Fibroblast of the aortic adventitia (primary cell): ENCODE measurements around a stretch of chr1.

- CAGE, long polyA plus RNA, result no peak
Observed at GRCh38 chr1:220199790-220200835, 72.1 kb downstream of the RAB3GAP2 start.

DNA sequence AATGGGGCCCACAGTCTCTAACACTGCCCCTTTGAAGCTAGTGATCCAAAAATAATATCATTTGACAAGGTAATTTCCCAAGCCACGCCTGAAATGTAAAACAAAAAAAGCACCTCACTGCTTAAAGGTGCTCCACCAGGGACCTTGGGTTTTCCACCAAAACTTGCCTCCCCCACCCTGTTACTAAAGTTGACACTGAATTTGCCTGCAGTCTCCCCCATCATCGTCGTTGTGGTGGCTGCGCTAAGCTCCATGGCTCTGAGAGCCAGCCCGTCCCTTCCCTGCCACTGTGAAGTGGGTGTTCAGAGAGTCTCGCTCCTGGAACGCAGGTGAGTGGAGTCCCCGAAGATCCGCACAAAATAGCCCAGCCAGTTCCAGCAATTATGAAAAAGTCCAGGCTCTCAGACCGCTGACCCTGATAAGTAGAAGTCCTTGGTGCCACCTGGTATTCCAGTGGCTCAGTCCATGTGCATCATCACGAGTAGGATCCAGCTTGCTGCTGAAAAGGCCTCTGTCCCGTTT, 52.2 kb downstream of the RAB3GAP2 start:
- CAGE, long polyA plus RNA, result no peak

DNA sequence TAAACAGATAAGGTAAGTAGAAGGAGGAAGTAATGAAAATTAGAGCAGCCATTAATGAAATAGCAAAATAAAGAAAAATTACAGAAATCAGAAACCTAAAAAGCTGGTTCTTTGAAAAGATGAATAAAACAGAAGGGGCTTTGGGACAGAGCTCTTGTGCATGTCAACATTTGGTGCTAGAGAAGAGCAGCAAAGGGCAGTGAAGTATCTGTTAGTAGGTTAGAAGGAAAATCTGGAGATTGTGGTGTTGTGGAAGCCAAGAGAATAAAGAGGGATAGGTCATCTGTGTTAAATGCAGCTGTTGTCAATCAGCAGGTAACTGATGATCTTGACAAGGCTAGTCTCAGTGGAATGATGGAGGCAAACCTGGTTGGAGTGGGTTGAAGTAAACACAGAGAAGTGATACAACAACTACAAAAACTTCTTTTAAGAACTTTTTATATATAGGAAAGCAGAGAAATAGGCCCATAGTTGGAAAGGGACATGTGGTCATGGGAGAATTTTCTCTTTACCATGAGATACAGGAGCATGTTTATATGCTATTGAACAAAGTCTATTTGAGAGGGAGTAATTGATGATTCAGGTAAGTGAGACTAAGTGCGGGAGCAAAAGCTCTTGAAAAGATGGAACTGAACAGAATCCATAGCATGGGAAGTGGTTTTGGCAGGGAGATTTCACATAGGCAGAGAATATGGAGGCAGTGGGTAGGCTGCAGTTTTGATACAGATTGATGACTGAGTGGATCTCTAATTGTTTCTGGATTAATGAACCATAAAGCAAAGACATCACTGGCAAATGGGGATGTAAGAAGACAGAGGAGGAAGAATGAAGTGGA, 31.3 kb downstream of the MARK1 start:
- CAGE, long polyA plus RNA, result no peak

DNA sequence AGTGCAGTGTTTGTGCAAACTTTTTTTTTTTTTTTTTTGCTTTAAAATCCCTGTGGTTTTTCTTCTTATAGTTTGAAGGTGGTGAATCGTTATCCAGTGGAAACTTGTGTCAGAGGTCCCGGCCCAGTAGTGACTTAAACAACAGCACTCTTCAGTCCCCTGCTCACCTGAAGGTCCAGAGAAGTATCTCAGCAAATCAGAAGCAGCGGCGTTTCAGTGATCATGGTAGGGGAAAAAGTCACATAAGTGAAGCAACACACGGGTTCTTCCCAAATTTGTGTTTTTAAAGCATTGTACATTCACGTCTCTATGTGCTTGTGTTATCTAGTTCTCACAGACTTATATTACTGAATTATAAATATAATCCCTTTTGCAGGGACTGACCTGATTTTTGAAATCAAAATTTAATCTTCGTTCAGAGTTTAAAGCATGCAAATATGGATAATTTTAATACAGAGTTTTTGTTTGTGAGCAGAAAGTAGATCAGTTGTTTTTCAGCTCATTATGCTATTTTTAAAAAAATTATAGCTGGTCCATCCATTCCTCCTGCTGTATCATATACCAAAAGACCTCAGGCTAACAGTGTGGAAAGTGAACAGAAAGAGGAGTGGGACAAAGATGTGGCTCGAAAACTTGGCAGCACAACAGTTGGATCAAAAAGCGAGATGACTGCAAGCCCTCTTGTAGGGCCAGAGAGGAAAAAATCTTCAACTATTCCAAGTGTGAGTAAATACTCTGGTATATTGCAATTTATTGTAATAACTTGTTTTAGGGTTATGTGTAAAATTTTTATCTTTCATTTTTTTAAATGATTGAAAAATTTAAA, 54.6 kb upstream of the C1orf115 start:
- CAGE, long polyA plus RNA, result no peak

DNA sequence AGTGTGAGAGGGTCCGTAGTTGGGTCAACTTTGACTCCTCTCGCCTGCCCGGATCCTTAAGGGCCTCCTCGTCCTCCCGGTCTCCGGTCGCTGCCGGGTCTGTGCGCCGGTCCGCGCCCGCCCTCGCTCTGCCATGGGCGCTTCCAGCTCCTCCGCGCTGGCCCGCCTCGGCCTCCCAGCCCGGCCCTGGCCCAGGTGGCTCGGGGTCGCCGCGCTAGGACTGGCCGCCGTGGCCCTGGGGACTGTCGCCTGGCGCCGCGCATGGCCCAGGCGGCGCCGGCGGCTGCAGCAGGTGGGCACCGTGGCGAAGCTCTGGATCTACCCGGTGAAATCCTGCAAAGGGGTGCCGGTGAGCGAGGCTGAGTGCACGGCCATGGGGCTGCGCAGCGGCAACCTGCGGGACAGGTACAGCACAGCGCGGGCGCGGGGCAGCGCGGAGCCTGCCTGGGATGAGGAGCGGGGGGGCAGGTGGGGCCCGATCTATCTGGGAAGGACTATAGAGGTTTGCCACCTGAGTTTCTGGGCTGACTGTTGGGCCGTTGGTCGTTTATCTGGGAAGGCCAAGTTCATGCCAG, 364 bp downstream of the MTARC2 start:
- CAGE, long polyA plus RNA, result no peak

DNA sequence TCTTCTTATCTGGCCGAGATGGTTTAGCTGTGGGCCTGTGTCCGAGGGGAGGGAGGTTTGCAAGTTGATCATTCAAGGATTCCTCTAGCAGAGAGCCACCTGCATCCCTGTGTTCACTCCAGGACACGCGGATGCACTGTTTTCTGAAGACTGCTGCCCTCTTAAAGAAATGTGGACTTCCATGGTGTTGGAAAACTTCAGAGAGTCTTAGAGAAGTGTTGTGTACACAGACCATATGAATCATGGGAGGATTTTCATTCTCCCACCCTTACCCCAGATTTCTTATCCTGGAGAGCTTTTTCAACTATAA, 1.6 kb downstream of the MTARC2 start:
- CAGE, long polyA plus RNA, result no peak

GRCh38 chr1:220879054-220879269, 281 bp upstream of the HLX start:
- CAGE, long polyA plus RNA, result no peak

DNA sequence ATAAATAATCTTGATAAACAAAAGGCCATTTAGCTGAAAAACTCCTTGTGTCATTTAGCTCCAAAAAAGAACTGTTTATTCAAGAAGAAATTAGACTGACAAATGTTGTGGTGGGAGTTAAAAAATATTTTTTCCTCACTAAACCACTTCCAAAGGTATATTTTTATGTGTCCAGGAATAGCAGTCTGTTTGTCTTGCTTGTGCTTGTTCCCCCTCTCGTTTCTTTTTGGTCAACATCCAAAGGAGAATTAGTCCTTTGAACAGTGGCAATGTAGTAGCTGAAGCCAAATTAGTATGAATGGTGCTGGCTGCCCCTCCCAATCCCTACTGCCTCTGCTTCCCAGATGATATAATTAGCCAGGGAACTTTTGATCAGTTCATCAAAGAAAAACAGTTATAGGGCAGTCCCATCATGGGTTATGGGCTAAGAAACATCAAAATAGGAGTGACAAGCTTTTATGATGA, 238.9 kb downstream of the HLX start:
- CAGE, long polyA plus RNA, result no peak

DNA sequence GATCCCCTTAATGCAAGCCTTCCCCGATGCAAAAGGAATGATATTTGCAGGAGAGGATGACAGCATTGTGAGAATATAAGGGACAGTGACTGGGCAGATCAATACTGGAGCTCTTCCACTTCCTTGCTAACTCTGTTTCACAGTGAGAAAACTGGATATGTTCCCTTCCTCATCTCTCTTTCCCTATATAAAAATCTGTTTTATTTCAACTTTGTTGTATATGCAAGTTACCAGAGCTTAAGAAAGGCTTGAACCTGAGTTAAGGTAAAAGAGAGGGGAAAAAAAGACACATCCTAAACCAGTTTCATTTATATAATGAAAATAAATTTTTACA, 40.8 kb downstream of the DUSP10 start:
- CAGE, long polyA plus RNA, result no peak

DNA sequence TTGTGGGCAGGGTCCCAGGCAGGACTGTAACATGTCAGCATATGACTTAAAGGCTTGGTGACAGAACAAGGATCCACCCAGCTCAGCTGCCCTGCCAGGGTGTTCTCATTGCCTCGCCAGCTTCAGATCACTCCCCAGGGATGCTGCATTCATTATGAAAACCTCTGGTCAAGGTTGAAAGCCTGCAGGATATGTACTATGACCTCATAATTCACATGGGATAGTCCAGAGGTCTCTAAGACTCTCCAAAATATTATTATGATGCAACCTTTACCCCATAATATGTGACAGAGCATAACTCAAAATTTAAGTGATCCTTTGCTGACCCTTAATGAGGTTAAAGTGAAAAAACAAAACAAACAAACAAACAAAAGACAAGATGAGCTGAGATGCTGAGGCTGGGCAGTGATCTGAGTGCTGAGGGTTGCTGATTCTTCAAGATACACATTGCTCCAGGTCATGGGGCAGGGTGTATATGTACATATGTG, 98.7 kb upstream of the DUSP10 start:
- CAGE, long polyA plus RNA, result no peak

GRCh38 chr1:222074164-222074605, 332.3 kb upstream of the DUSP10 start:
- CAGE, long polyA plus RNA, result no peak

DNA sequence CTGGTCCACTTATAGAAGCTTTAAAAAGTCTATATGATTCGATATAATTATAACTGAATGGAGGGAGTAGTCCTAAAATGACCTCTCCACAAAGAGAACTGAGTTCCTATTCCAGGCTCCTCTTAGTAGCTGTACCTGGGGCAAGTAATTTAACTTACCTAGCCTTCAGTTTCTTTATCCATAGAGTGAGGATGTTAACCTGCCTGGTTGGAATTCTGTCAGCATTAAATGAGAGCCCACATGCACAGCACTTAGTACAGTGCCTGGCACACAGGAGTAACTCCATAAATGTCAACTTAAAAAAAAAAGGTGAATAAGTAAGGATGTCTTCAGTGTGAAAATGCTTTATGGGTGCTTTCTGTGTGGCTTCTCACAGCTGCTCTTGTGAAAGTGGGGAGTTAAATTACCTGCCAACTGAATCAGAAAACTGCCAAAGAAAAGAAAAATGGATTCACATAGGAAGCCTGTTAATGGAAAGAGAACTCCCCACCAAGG, 23.1 kb downstream of the HHIPL2 start:
- CAGE, long polyA plus RNA, result no peak

DNA sequence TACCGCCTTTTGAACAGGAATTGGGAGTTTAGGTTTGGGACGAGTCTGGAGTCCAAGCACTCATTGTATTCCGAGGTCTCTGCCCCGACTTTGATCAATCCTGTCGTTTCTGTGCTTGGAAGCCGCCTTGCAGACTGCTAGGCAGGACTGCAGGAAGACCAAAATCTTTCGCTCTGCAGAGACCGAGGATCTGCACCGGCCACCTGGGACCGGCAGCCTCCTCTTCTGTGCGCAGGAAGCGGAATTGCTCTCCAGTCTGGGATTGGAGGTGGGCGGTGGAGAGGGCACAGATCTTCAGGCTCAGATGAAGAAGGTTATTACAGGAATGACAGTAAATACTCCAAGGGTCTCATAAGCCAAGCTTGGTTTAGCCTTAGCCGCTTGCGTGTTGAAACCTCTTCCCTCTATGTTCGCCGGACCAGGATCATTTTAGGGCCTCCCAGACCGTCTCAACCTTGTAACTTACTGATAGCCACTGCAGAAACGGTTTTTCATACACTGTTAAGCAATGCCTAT, 995 bp downstream of the MIA3 start:
- CAGE, long polyA plus RNA, result no peak

DNA sequence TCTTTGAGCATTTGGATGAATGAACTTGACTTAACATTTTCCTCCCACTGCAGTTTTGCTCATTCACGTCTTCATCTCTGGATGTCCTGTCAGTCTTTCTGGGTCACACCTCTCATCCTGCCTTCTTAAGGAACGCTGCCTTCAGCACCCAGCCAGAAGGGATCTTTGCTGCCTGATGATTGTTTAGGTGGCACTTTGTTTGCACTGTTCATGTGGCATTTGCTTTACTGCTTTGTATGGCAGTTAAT, 4.8 kb downstream of the MIA3 start:
- CAGE, long polyA plus RNA, result no peak

- CAGE, long polyA plus RNA, result no peak
Observed at GRCh38 chr1:222627925-222628774, 10.3 kb downstream of the MIA3 start.

DNA sequence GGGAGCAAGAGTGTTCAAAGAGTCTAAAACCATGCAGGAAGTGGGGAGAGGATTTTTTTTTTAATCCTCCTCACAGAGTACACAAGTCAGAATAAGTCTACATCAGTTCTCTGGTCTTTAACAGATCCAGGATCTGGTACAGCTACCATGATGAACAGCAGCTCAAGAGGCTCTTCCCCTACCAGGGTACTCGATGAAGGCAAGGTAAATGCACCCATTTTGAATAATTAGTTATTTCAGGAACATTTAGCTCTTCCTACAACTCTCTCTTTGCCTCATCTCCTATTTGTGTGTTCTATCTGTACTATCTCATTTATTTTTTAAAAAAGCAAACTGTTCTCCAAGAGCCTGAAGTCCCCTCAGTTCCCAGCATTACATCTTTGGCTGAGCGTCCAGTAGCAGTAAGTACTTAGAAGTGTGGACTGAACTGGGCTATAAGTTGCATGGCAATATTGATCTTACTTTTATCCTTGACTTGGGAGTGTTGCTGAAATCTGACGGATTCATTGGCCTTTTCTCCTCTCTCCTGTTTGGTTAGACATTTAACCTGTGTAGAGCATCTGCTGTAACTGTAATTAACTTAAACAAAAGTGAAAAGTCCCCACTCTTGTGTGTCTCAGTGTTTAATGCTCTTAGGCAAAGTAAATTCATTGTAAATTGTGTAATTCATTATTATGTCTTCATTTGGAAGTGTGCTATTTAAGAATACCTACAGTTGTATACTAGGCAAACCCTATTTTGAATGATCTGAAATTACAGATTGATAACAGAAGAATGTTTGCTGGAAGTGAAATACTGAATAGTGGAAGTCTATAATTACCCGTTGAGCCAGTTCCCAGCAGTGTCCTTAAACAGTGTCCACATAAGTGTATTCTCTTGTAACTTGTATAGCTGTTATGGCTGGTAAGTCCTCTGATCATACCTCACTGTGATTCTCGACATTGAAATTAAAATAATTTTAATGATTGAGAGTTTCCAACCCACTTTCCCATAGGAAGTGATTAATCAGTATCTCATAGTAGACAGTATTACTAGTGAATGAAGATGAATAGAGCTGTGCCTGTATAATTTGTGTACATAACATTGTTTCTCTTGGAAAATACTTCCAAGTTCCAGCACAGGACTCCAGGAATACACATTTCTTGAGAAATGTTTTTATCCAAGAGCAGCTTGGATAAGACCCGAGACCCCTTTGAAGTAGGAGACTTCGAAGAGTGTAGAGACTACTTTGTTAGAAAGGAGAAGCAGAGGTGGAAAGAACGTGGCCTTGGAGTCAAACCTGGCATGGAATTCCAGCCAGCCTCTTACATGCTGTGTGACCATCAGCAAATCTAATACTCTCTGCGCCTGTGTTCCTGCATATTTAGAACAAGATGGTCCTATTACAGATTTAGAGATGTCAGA, 44.7 kb downstream of the MIA3 start:
- CAGE, long polyA plus RNA, result no peak

DNA sequence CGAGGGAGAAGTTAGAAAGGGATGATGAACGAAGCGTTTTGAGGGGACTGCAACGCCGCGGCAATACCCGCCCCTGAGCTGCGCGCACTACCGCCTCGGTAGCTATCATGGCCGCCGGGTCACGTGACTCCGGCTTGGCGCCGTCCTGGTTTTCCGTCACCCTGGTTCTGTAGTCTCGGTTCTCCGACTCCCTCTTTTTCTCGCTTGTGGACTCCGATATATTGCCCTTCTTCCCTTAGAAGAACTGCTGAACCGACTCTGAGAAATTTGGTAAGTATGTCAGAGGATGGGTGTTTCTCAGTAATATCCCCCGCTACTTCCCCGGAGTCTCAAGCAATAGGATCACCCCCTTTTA, 286 bp downstream of the BROX start:
- CAGE, long polyA plus RNA, result no peak

- CAGE, long polyA plus RNA, result no peak
Observed at GRCh38 chr1:222890686-222891509, 76.1 kb downstream of the DISP1 start.

GRCh38 chr1:223001407-223002033, 141.5 kb downstream of the TLR5 start:
- CAGE, long polyA plus RNA, result no peak

DNA sequence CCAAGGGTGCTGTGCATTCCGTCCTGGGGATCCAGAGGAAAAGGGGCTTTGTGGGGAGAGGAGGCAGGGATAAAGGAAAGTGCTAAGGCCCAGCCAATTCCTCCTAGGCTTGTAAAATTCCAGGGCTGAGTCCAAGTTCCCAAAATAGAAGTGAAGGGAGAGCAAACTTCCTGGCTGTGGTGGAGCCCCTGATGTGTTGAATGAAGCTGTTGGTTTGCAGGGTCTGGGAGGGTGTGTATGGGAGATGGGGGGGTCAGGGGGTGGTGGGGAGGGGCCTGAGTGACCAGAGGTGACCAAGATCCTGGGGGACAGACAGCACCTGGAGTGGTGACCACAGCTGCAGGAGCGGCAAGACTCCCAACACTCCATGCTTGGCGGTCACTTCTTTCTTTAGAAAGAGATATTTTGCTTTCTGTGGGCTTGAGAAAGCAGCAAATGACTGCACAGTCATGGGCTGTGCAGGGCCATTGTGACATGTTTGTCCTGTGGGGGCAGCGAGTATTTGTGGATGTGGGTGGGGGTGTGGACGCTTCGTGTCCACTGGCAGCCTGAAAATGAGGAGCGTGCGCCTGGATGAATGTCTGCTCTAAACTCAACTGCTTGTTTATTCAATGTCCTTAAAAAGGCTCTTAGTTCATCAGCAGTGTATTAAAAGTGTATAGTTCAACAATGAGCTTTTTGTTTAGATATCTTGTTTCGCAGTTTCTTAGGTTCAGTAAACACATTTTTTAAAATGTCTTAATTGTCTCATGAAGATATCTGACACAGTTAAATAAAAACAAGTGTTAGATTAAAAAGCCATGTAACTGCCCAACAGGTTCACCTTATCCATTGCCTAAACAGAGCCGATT, 68.2 kb downstream of the TLR5 start:
- CAGE, long polyA plus RNA, result no peak